REH cell (cell line): ENCODE measurements around a stretch of chr1.

DNA sequence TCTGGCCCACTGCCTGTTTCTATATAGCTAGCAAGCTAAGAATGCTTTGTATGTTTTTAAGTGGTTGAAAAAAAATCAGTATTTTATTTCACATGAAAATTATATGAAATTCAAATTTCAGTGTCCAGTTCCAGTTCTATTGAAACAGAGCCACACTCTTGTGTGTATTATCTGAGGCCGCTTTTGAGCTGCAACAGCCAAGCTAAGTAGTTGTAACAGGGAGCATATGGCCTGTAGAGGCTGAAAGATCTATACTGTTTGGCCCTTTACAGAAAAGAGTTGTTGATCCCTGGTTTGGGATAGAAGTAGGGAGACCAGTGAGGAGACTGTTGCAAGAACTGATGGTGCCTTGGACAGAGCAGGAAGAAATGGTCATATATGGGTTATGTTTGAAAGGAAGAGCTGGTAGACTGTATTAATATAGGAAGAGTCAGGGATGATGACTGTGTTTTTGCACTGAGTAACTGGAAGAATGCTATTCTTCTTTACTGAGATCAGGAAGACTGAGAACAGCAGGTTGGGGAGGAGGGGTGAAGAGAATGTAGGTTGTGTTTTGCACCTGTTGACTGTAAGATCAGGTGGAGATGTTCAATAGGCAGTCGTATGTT lies 96.9 kb downstream of the CAMTA1 start:
- PRO-cap, result no peak

GRCh38 chr1:7013692-7014245 lies 228.5 kb downstream of the CAMTA1 start:
- PRO-cap, result no peak

DNA sequence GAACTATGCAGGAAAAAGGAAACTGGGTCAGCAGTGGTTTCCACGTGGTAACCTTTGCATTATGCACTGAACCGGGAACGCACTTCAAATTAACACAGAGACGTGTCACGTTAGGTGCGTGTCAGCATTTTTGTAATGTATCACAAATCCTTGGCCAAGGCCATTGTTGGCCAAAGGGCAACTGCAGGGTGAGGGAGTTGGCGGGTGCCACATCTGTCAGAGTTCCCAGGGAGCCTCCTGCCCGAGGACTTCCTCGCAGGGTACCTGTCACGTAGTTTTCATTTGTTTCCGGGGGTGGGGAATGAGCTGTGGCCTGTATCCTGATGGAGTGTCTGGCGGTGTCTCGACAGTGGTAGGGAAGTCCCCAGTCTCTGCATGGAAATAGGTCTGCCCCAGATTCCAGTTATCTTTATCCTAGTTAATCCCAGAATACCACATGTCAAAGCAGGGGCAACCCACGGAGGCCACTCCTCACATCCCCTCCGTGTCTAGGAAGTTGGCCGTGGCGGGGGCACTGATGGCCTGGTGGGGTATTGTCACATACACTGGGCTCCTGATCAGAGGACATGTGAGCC lies 313.1 kb downstream of the CAMTA1 start:
- PRO-cap, result no peak

- PRO-cap, result no peak
These were observed 364.2 kb downstream of the CAMTA1 start for GRCh38 chr1:7149305-7149966.

- PRO-cap, result no peak
These were observed 430.8 kb upstream of the VAMP3 start for GRCh38 chr1:7340335-7340731.

GRCh38 chr1:7401801-7402550 lies 369.1 kb upstream of the VAMP3 start:
- PRO-cap, result no peak

- PRO-cap, result no peak
These were observed 126.0 kb upstream of the VAMP3 start for GRCh38 chr1:7645092-7645569.

DNA sequence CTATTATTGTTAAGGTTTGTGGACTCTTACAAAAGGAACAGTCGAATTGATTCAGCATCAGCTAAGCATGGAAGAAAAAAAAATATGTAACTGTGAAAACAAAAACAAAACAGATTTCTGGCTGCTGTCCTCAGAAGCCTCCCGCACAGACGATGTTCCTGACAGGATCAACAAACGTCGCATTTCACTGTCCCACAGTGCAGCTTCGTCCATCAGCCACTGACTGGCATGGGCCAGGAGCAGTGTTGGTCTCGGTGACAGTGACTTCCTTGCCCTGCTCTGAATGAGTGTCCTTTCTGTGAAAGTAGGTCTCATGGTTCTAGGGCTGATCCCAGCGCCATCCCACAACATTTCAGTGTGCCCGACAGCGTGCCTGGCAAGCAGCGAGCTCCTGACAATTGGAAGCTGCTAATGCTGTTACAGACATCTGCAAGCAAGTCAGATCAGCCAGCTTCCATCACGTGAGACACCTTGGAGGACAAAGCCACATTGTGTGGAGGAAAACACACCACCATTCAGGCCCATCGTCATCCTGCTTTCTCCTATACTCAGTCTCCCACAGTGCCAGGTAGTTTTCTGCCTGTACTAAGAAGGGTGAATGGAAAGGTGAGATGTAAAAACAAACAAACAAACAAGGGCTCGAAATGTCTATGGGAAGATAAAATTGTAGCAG lies 22.0 kb downstream of the ERRFI1 start:
- PRO-cap, result no peak

GRCh38 chr1:8133305-8133670 lies 107.2 kb upstream of the ERRFI1 start:
- PRO-cap, result no peak

- PRO-cap, result bidirectional peak, plus-strand start at chr1:8169956, minus-strand start at chr1:8169888
These were observed 143.9 kb upstream of the ERRFI1 start for GRCh38 chr1:8169781-8170611.

DNA sequence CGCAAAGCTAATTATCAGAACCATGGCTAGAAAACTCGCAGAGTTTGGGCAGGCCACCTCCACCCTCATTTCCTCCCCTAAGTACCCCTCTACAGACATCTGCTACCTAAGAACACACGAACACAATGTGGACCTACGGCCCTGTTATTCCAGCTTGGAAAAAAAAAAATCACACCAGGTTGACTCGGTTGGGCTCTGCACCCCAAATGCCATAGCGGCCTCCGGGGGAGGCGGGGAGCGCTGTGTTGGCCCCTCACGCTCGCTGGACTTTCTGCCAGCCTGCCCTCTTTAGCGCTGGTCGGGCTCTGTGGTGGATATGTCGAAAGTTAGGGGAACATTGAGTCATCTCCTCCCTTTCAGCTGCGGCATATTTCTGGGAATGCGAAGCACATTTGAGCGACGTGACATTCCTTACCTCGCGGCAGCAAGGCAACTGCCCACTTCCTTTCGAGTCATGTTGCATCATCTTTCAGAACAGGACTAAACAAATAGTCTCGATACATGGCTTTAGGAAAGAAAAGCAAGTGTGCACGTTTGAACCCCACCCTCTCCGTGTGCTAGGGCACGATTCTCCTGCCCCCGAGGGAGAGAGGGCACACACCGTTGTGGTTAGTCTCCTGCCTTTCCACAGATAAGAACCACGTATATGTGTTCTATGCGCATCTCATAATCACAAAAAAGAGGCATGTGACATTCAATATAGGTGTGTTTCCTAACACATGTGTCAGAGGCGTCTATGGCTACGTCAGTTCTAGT lies 106.0 kb upstream of the SLC45A1 start:
- PRO-cap, result no peak

DNA sequence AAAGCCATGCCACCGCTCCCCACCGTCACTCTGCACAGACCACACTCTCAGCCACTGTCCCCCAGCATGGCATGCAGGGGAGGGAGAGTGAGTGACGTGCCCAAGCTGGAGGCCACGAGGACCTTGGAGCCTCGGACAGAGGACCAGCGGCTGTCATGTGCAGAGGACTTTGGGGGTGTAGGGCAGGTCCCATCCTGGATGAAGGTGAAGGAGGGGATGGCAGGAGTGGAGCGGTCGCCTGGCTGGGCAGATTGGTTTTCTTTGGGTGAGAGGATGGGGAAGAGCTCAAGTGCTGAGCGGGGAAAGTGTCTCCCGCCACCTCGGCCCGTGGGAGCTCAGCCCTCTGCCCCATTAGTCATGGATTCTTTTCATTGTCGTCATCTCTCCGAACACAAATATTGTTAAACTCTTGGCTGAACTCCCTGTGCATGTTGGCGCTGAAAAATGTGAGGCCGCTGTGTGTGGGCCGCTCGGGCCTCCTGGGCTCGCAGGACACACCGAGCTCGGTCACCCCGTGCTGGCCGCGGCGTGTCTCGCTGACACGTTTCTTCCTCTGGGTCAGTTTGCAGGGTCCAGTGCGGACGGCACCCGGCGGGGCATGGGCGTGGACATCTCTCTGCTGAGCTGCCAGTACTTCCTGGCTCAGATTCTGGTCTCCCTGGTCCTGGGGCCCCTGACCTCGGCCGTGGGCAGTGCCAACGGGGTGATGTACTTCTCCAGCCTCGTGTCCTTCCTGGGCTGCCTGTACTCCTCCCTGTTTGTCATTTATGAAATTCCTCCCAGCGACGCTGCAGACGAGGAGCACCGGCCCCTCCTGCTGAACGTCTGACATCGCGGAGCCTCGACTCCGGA lies 25.5 kb downstream of the SLC45A1 start:
- PRO-cap, result no peak

DNA sequence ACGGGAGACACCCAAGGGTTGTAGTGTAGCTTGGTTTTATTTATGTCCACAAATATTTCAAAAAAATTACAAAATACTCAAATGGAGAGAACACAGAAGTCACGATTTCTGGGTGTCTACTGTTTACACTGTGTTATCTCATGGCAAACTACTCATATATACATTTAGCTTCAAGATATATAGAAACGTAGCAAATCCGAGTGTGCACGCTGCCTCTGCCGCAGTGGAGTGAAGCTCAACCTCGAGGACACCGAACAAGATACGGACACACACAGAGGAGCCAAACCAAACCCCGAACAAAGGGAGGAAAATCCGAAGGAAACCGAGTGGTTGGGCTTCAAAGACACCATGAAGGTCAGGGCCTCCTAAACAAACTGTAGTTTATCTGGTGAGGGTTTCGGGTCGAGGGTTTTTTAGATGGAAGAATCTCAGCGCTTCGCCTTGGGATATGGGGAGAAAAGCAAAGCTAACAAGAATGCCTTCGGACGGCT lies 34.5 kb downstream of the SLC45A1 start:
- PRO-cap, result no peak

- PRO-cap, result no peak
These were observed 35.9 kb downstream of the SLC45A1 start for GRCh38 chr1:8353818-8354195.

DNA sequence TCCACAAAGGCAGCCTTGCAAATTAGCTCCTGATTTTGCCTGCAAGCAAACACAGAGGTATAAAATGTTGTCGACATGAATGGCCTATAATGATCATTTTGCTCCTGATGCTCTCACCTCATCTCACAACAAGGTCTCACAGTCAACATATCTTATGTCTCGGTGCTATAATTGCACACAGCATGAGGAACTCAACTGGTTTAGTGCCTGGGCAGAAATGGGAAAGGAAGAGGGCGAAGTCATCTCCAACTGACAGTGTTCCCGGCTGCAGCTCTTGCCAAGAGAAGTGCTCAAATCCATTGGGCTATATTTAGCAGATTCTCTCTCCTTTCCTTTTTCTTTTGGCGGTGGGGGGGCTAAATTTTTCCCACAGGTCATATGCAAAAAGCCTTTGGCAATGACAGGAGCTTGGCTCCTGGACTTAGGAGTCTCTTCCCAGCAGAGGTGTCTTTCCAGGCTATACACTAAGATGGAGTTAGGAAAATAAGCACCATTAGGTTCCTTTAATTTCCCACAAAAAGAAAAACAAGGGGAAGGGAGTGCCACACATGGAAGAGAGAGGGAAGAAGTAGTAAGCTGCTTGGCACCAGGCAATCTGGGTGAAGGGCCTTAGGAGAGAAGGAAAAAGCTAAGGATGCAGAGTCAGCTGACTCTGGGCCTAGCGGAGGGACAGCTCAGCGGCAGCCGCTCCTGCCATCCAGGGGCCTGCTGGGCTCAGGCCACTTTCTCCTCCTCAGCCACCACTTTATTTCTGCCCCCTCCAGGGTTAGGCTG lies 53.2 kb downstream of the SLC45A1 start:
- PRO-cap, result no peak

GRCh38 chr1:8390173-8390537 lies 72.2 kb downstream of the SLC45A1 start:
- PRO-cap, result no peak

DNA sequence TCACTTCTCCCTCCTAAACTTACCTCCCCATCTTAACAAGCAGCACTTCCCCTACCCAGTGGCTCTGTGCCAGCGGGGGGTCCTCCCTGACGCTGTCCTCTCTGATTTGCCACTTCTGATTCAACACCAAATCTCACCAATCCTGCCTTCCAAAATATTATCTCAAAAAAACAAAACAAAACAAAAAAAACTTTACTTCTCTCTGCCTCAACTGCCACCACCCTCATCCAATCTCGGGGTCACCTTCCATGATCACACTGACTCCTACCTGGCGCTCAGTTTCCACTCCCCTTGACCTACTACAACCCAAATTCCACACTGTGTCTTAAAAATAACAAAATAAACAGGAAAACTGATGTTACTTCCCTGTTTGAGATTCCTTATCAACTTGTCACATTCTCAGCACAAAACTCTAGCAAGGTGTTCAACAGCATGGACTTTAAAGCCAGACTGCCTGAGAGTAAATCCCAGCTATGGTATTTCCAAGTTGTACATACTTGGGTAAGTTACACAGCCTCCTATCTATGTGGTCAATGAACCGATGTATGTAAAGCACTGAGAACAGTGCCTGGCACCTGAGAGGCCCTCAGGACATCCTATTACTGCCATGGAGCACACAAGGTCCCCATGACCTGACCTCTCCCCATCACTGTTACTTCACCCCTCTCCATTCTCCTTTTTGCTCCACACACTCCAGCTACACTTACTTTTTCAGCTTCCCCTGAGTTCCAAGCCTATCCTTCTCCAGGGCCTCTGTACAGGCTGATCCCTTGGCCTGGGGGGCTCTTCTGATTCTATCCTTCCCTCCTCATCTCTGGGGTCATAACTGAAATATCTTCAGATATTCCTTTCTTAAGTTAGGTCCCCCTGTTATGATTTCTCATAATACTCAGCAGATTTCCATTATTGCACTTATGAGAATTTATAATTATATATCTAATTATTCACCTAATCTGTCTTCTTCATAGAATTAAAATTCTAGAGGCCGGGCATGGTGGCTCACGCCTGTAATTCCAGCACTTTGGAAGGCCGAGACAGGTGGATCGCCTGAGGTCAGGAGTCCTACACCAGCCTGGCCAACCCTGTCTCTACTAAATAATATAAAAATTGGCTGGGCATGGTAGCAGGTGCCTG lies 73.2 kb downstream of the SLC45A1 start:
- PRO-cap, result no peak

GRCh38 chr1:8494572-8495479 lies 176.9 kb downstream of the SLC45A1 start:
- PRO-cap, result no peak

- PRO-cap, result no peak
These were observed 215.3 kb downstream of the SLC45A1 start for GRCh38 chr1:8533228-8533518.

- PRO-cap, result no peak
These were observed 219.3 kb downstream of the RERE start for GRCh38 chr1:8597994-8598722.